GM23248 (cell line): Measurements from ENCODE around the gene IRF2.

- RAMPAGE, long total RNA, result no peak
Observed at GRCh38 chr4:182246458-182246946, 3.3 kb downstream of the TENM3 start.

- RAMPAGE, long total RNA, result no peak
Observed at GRCh38 chr4:182555831-182556563, 312.8 kb downstream of the TENM3 start.

- RAMPAGE, long total RNA, result no peak
Observed at GRCh38 chr4:182560162-182560827, 317.1 kb downstream of the TENM3 start.

DNA sequence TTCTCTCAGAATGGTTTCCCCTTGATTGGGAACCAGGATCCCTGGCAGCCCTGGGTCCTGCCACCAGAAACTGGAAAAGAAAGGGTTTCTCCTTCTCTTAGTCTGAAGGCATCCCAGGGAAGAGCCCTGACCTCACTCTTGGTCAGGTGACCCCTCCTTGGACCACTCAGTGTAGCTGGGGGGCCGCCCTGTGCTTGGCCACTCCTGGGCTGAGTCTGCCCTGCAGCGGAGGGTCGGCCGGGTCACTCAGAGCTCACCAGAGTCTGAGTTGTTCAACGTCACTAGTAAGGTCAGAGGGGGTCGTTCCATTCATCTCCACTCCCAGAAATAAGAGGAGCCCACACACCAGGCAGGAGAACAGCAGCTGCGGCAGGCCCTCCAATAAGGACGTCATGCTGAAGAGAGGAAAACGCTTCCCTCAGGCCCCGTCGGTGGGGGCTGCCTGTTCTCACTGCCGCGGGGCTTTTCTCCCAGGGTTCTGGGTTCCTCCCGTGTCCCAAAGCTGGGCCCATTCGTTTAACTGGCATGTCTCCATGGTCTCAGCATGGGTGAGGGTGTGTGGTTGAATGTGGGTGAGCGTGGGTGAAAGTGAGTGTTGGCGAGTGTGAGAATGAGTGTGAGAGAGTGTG is 47.4 kb downstream of the ING2 start:
- RAMPAGE, long total RNA, result no peak

GRCh38 chr4:183639368-183639846 is 19.6 kb downstream of the RWDD4 start:
- RAMPAGE, long total RNA, result no peak

GRCh38 chr4:183906972-183907625 is 2.0 kb downstream of the STOX2 start:
- RAMPAGE, long total RNA, result no peak

DNA sequence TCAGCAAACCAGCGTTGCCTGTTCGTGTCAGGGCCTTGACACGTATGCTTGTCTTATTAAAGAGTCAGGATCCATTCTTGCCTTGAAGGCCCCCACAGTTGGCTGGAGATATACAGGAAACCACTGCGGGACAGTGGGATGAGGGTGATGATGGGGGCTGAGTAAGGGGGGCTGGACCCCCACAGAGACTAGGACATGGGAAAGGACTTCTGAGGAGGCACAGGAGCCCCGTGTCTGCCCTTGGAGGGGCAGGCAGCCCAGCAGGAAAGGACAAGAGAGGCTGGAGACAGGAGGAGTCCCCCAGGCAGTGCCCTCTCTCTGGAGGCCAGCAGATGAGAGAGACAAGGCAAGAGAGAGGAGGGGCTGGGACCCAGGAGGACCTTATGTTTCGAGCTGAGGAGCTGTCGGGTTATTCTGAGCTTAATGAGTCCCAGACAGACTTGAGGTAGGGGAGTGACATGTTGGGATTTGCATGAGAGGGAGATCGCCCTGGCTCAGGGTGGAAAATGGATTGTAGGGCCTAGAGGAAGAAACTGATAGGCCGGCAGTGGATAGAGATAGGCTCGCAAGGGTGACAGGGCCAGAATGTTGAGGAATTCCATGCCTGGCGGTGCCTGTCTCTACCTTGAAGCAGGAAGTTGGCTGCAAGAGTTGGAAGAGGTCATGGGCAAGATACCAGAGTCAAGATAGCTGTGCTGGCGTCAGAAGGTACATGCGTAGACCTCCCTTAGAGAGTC is 19.2 kb downstream of the STOX2 start:
- RAMPAGE, long total RNA, result no peak

GRCh38 chr4:184009748-184010382 is 104.8 kb downstream of the STOX2 start:
- RAMPAGE, long total RNA, result no peak

GRCh38 chr4:184099608-184100096 is 118.0 kb downstream of the ENPP6 start:
- RAMPAGE, long total RNA, result no peak

DNA sequence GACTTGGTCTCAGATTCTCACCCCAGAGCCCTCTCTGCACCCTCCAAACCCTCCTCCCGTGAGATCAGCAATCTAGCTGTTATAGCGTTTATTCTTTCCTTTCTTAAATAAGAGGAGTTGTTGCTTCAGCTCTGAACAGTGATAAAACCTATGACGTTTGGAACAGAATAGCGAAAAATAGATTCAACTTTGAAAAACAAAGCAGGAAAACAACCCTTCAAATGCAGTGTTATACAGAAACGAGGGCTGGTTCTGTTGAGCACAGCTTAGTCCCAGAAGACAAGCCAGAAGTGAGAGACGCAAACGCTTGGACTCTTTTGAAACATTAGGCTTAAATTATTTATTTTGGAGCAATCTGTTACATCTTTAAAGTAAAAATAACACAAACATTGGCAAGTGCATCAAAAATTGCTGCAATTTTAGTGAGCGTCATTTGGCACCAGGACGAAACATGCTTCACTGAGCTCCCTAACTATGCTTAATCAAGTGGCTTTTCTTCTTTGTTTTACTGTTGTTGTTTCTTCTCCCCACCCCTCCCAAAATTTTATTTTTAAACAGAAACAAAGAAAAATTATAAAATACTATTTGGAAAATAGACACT is 63.5 kb downstream of the ENPP6 start:
- RAMPAGE, long total RNA, result no peak

GRCh38 chr4:184284004-184284584 is 66.4 kb upstream of the ENPP6 start:
- RAMPAGE, long total RNA, result no peak

DNA sequence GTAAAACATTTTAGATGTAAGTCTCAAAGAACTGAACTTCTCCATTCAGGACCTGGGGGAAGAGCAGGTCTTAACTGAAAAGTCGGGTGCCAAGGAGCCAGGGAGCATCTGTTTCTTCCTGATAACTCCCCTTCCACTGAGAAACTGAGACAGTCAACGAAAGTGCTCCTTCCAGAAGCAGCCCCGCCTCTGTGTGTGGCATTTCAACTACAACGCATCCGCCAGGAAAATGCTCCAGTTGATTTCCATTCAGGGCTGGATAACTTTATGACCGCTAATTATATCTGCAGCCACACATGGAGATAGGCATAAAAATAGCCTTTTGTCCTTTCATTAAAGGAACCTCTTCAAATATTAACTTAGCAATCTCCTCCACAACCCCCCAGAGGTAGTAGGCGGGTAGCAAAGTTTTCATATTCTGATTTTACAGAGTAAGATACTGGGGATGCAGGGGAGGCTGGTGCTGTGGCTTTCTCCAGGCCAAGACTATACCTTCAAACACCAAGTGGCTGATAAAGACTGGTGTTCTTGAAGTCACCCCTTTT is 87.8 kb downstream of the IRF2 start:
- RAMPAGE, long total RNA, result no peak

DNA sequence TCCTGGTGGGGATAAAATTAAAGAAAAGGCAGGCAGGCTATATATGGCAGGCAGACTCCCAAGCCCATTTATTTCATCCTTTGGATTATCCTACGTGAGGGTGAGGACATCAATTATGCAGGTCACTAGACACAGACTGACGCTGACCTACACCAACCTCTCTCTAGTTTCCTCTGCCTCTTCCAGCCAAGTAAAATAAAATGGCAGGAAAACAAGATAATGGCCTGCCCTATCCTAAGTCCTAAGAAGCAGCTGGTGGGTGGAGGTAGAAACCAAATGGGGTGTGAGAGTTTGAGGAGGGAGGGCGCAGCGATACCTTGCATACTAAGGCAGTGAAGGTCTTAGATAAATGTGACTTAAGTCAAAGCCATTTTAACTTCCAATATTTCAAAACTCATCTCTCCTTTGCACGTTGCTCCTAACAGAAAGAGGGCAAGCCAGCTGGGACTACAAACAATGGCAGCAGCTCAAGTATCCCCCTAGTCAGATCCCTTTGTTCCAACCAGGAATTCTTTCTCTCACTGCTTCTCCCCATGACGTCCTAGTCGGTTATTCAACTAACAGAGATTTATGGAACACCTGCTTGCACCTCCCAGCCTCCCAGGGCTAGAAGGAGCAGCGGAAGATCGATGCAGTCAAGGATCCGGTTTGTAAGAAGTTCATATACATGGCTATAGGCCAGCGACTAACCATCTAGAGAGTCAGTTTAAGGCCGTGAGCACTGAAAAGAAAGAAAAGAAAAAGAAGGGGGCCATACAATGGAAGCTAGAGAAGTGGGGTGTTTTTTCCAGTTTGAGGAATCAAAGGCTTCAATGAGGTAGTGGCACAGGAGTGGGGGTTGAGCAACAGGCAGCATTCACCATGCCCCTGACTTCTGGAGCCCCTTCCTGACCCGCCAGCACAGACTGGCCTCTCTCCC is 72.6 kb downstream of the IRF2 start:
- RAMPAGE, long total RNA, result no peak

DNA sequence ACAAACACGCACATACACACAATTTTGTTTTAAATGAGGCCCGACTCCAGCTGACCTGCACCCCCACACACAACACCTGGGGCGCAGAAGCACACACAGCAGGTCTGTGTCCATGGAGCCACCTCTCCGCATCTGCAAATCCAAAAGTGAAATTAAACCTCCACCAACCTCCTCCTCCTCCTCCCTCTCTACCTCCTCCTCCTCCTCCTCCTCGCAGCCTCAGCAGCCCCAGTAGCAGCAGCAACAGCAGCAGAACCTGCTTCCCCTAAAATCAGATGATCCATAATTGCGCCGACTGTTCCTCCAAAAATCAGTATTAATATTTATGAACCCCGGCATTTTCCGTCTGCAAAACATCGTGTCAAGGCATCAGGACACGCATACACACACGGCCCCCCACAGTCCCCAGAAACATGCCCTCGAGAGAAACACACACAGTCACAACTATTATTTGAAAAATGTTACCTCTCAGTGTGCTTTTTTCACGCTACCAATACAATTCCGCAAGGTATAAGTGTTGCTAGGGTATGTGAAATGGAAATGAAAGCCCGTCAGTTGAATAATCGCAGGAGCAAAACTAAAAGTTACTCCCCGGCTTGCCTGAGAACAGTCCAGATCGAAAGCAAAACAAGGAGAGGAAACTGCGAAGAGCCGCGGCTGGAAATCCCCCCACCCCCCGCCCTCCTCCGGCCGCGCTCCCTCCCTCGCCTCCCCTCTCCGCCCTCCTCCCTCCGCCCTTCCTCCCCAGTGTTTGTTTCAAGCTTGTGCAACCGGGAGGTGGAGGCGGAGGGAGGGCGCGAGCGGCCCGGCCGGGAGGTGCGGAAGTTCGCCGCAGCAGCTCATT is at the start of gene IRF2:
TSS of gene IRF2 (minus strand) at position 637 of the 844 bp plus-strand sequence.
- RAMPAGE, long total RNA, result start-site peak on the minus strand centred at position 627 of the sequence, 28 bp wide, 90 and 83 reads in 2 replicates

GRCh38 chr4:184477487-184477963 is 3.2 kb upstream of the IRF2 start:
- RAMPAGE, long total RNA, result no peak

DNA sequence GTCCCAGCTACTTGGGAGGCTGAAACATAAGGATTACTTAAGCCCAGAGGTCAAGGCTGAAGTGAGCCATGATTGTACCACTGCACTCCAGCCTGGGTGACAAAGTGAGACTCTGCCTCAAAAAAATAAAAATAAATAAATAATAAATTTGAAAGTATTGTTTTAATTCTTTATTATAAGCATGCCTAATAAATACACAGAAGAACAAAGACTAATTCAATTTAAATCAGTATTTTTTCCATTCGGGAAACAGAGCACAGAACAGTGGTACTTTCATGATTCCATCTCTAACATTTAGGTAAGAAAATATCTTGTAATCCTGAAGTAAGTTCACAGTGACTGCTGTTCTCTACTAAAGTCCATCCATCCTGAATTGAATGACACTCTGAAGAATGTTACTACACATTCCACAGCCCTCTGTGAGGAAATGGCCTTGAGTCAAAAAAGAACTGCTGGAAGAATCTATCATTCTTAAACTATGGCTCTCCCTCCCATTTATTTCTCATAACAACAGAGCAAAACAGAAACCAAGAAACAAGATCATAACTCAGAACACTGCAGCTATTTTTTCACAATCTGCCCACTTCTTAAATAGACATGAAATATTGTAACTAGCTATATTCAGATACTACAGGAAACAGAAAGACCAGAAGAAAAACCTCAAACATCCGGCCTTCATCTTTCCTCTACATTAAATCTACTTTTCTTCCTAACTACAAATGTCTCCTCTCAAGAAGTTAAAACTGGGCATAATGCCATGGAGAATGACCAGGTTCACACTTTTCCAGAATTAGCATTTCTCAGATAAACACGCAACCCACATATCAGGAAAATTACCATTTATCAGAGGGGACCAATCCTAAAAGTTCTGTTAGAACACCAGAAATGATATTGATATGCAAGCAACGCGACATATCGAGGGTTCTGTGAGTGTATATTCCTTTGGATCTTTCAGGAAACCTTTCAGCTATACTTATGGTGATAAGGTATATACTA is 60.1 kb upstream of the IRF2 start:
- RAMPAGE, long total RNA, result no peak

GRCh38 chr4:184746271-184746923 is 12.5 kb upstream of the CENPU start:
- RAMPAGE, long total RNA, result no peak

GRCh38 chr4:184756094-184756812 is 22.4 kb upstream of the CENPU start:
- RAMPAGE, long total RNA, result no peak

DNA sequence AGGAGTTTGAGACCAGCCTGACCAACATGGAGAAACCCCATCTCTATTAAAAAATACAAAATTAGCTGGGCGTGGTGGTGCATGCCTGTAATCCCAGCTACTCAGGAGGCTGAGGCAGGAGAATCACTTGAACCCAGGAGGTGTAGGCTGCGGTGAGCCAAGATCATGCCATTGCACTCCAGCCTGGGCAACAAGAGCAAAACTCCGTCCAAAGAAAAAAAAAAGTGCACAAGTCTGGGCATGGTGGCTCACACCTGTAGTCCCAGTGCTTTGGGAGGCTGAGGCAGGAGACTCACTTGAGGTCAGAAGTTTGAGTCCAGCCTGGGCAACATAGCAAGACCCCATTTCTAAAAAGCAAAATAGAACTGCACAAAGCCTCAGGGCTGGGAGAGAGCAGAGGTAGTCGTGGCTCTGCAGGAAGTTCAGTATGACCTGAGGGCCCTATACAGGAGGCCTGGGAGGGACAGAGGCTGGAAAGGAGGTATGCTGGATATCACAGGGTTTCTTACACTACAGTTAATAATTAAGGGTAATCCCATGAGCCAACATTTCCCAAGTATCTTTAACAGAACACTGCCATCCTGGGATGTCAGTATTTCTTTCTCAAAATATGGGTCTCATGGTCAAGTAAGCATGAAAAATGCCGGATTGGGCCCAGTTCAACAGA is 38.0 kb downstream of the ACSL1 start:
- RAMPAGE, long total RNA, result no peak

- RAMPAGE, long total RNA, result no peak
Observed at GRCh38 chr4:184805995-184806677, 19.6 kb downstream of the ACSL1 start.